Umbilical cord (tissue), 2 donors: ENCODE data around the genes PPCS, SLC2A1 and C1orf210.

DNA sequence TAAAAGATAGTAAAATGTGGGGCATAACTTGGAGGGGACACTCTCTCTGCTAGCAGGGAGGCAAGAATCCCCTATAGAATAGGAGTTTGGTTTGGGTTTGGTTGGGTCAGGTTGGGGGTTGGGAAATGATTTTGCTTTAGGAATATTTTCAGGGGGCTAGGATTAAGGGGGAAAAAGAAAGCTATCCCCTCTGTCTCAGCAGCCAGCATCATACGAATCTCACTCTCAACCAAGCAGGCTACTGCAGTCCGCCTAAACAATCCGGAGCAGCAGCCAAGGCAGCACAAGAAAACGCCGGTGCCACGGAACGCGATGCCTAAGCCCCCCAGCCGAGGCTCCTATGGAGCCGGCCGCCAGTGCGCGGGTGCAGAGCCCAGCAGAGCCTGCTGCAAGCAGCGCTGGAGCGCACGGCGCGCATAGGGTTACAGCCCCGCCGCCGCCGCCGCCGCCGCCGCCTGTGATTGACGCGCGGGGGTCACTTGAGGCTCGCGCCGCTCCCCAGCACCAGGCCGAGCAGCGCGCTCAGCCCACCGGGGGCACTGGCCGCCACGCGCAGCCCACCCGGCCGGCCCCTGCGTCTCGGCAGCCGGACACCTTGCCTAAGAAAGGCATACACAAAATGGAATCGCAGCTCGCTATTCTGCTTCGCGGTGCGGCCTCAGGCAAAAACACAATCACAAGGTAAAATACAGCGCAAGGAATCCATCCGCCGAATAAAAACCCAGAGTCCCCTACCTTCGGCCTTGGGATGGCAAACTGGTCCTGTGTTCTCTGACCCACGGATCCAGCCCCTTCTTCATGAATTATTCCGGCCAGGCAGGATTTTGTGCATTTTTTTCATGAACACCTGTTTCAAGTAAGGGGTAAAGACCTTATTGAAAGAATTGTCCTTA, 798 bp downstream of the HIVEP3 start:
- RAMPAGE, long total RNA, result no peak

GRCh38 chr1:42035108-42036372, 116.8 kb upstream of the HIVEP3 start:
- RAMPAGE, long total RNA, result no peak

DNA sequence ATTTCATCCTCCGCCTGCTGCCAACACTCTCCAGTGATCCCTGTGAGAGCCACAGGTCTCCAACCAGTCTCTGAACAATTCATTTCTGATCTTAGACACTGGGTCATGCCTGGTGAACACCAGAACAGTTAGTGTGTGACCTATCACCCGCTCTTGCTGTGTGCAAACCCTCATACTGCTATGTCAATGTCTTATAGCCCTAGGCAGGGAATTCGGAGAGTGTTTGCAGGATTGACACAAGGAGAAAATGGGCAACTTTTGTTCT, 23.2 kb upstream of the GUCA2B start:
- RAMPAGE, long total RNA, result no peak

DNA sequence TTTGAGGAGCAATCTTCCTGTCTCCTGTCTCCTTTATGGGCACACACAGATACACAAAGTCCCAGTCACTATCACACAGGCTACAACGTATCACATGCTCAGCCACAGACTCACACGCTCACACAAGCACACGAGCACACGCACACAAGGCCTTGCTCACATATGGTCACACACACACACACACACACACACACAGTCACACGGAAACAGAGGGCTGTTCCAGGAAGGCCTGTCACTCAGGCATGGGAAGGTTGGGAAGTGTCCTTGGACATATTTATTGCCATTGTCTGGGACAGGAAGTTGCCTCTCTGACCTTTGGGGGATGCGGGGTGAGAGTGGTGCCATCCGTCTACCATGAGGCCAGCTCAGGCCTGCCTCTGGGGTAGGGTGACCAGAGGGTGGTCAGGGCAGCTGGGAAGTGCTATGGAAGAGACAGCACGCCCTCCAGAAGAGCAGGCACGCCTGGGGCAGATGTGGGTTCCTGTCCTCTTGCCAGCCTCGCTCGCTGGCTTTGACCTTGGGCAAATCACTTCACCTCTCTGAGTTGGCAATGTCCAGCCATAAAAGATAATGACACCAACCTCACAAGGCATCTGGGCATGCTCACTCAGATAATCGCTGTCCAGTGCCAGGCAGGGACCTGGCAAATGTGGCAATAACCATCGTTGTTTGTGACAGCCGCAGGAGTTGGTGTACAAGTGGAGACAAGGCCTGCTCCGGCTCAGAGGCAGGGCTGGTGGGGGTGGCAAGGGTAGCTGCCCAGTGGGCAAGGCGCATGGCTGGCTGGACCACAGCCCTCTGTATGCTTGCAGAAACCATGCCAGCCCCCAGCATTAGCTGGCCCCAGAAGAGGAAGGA, 8.0 kb upstream of the GUCA2A start:
- RAMPAGE, long total RNA, result no peak

DNA sequence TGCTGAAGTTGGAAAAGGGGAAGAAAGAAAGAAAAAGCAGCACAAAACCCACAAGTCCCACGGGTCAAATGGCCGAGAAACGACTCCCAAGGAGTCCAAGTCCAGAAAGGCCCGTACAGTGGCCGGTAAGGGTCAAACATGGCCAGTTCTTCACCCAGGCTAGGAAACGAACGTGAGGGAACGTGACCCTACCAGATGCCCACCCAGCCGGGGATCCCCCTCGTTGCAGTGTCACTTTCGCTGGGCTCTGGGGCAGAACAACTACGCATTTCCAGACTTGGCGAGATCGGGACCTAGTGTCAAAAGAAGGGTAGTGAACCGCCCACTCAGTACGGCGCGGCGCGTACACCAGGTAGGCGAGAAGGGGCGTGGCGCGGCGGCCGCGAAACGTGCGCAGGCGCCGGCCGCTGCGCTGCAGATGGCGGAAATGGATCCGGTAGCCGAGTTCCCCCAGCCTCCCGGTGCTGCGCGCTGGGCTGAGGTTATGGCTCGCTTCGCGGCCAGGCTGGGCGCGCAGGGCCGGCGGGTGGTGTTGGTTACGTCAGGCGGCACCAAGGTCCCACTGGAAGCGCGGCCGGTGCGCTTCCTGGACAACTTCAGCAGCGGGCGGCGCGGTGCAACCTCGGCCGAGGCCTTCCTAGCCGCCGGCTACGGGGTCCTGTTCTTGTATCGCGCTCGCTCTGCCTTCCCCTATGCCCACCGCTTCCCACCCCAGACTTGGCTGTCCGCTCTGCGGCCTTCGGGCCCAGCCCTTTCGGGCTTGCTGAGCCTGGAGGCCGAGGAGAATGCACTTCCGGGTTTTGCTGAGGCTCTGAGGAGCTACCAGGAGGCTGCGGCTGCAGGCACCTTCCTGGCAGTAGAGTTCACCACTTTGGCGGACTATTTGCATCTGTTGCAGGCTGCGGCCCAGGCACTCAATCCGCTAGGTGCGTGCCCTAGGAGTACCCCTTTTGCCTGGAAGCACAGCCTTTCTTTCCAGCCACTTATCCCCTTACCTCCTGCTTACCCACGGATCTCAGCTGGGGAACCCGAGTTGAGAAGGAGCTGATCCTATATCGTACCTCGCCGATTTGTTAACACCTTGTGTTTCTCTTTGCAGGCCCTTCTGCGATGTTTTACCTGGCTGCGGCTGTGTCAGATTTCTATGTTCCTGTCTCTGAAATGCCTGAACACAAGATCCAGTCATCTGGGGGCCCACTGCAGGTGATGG, at the start of gene PPCS:
TSS of gene PPCS (plus strand) at position 396 of the 1,210 bp plus-strand sequence.
- RAMPAGE, long total RNA, result no peak

- RAMPAGE, long total RNA, result no peak
Observed at GRCh38 chr1:42484484-42484683, 21.3 kb downstream of the CCDC30 start.

- RAMPAGE, long total RNA, result no peak
Observed at GRCh38 chr1:42681611-42682261, 482 bp upstream of the YBX1 start.

- RAMPAGE, long total RNA, result no peak
Observed at GRCh38 chr1:42688530-42689122, 6.4 kb downstream of the YBX1 start.

GRCh38 chr1:42693412-42694311, 11.4 kb downstream of the YBX1 start:
- RAMPAGE, long total RNA, result no peak

DNA sequence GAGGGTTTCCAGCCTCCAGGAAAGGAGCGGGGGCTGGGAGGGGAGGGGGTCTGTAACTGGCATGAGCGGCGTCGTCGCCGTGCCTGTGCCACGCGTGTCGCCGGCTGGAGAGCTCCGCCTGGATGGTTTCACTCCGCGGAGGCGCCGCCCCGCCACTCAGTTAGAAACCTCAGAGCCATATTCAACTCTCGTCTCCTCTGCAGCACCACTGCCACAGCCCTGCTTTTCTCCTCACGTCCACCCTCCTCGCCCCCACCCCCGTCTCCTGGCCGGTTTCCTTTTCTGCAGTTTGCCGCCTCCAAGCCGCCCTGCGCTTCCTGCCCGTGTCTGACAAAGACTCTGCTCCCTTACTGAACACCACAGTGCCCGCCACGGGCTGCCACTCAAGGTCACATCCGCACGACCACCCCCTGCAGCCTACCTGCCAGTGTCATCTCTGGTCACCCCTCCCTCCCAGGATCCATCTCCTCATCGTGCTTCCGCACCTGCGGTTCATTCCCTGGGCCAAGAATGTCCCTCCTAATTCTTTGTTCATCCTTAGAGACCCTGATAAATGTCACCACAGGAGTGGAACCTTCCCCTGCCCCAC, 563 bp downstream of the TMEM269 start:
- RAMPAGE, long total RNA, result no peak

- RAMPAGE, long total RNA, result no peak
Observed at GRCh38 chr1:42795575-42795797, 10.7 kb downstream of the TMEM269 start.

- RAMPAGE, long total RNA, result no peak
Observed at GRCh38 chr1:42953210-42953952, 5.3 kb downstream of the SLC2A1 start.

DNA sequence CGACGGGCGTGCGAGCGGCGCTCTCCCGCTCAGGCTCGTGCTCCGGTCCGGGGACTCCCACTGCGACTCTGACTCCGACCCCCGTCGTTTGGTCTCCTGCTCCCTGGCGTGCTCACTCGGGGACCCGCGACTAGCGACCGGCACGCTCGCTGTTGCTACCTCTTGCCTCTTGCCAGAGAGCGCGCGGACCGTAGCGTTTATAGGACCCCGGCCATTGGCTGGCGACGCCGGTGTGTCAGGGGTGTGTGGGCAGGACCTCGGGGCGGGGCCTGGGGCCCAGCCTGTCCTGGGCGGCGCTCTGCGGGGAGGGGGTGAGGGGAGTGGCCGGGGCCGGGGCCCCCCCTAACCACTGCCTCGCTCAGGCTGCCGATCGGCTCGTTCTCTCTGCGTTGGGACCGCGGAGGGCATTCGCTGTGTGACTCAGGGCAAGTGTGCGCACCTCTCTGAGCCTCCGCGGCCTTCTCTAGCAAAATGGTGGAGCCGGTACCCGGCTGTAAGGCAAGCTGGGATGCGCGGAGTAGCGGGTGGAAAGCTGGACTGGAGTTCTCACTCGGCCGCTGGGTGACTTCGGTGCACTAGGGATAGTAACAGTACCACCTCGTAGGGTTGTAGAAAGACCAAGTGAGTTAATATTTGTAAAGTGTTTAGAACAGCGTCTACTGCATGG, at the start of gene SLC2A1:
TSS of gene SLC2A1 (minus strand) at position 171 of the 667 bp plus-strand sequence.
- RAMPAGE, long total RNA, result start-site peak on the minus strand centred at position 166 of the sequence, 49 bp wide, 159 and 95 reads in 2 replicates

DNA sequence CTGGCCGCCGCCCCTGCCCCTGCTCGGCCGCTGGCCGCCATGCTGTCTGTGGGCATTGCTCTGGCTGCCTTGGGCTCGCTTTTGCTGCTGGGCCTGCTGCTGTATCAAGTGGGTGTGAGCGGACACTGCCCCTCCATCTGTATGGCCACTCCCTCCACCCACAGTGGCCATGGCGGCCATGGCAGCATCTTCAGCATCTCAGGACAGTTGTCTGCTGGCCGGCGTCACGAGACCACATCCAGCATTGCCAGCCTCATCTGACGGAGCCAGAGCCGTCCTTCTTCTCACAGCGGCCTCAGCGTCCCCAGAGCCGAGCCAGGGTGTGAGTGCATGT, 3.3 kb downstream of the TMEM125 start:
- RAMPAGE, long total RNA, result no peak

DNA sequence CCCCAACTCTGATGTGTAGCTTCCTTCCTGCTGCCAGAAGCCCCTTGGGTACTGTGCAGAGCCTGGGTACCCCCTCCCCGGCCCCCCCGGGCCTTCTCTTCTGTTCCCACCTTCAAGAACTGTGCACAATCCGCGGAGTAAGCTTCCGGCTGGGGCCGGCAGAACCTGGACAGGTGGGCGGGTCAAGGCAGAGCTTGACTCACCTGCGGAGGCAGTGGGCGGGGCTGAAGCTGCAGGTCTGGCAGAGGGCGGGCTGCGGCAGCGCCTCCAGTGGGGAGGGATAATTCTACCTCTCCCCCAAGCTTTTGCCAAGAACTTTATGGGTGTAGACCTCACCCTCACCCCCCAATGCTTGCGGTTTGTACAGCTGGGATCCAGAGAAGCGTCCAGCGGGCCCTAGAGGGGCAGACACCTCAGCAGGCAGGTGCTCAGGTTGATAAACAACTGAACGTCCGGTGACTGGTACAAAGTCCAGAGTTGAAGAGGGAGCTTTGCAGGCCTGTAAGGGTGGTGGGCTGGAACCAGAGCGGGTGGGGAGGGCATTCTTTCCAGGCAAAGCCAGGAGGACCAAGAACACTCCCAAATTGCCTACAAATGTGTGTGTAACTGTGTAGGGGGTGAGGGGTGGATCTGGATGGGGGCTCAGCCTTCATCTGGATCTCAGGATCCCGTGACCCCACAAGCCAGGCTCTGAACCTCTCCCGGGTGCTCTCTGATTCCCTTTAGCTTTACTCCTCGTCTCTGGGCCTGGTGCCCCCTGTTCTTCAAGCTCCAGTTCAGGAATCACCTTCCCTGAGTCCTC, at the start of gene C1orf210:
TSS of gene C1orf210 (minus strand) at position 139 of the 802 bp plus-strand sequence.
- RAMPAGE, long total RNA, result no peak

DNA sequence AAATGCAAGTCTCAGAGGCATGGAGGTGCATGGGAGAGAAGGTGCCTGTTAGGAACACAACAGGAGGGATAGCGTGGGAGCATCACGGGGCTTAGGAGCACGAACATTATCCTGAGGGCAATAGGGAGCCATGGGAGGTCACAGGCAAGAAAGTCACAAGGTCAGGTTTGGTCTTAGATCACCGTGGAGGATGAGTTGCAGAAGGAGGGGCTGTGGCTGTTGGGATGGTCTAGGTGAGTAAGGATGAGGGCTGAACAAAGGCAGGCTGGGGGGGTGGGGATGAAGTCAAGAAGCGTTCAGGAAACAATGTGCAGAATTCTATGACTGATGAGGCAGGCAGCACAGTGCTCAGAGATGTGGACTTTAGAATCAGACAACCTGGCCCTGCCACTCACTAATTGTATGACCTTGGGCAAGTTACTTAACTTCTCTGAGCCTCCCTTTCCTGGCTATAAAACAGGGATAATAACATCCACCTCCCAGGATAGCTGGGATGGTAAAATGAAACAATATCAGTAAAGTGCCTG, 1.9 kb downstream of the TIE1 start:
- RAMPAGE, long total RNA, result no peak

DNA sequence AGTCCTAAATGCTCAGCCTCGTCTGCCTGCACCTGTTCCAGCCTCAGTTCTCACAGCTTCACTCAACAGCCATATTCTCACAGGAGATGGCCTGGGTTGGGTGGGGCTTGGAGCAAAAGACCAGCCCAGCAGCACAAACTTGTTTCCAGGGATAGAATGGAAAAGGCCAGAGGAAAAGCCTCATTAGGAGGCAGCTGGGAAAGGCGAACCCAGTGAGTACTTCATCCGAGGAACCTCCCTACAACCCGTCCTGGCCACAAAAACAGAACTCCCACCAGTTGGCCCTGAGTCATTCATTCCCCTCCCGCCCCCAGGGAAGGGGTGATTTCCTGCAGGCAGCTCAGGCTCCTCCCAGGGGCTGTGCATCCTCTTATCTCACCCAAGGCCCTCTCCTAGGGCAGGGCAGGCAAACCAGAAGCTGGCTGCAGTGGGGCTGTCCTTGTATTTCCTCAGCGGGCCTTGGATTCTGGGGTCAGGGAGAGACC, 7.5 kb upstream of the MPL start:
- RAMPAGE, long total RNA, result no peak

GRCh38 chr1:43345277-43345605, 7.6 kb downstream of the MPL start:
- RAMPAGE, long total RNA, result no peak

DNA sequence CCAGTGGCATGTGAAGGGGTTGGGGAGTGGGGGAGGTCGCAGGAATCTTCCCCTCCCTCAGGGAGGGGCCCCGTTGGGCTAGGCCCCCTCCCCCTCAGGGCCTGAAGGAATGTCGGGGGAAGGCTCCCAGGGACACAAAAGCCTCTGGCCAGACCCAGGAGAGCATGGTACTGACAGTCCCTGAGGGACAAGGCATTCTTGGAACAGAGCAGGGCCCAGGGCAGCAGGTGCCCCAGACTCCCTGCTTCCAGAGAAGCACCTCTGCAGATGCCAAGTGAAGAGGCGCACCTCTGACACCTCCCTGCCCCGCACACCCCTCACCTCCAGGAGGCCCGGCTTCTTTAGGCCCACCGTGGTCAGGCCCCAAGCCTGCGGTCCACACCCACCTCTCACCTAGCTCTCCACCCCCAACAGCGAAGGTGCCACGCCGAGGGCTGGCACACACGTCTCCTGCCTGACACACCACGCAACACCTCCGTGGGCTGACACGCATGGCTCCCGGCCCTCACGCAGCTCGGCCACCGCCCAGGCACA, 1.0 kb downstream of the ELOVL1 start:
- RAMPAGE, long total RNA, result no peak

GRCh38 chr1:43408918-43409381, 19.3 kb downstream of the SZT2 start:
- RAMPAGE, long total RNA, result no peak